IMR-90 (cell line): ENCODE measurements around the genes SMPDL3A and HEY2.

- RRBS = no CpG with 5 or more reads among the region's 6 CpGs
CAGE:
- cytosol, long polyA plus RNA = no peak
- long polyA plus RNA = no peak
- nucleus, long polyA plus RNA = no peak
Observed at GRCh38 chr6:122788155-122788612, 874 bp upstream of the SMPDL3A start.

DNA sequence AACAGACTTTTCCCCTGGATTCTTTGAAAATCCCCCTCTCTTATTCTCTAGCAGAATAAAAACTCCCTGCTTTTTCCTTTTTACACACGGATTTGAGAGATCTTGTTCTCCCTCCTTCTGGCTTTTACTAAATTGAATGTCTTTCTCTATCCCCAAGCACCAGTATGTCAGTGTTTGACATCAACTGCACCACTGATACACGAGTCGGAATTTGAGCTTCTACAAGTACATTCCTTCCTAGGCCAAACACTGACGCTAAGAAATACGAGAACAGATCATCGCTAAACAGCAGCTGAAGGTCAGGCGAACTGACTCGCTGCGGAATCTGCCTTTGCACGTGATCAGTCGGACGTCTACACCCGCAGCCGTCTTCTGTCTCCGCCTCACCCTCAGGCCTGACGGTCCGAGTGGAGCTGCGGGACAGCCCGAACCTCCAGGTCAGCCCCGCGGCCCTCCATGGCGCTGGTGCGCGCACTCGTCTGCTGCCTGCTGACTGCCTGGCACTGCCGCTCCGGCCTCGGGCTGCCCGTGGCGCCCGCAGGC lies at the start of gene SMPDL3A:
SMPDL3A (plus strand) TSS at position 368 of the 543 bp plus-strand sequence.
- RRBS = 2% methylated on average over 5 of the region's 31 CpGs
CAGE:
- cytosol, long polyA plus RNA = start-site peak on the plus strand centred at position 312 of the sequence, 174 bp wide, 37 and 210 reads in 2 replicates
- long polyA plus RNA = no peak
- nucleus, long polyA plus RNA = start-site peak on the plus strand centred at position 366 of the sequence, 72 bp wide, 146 and 393 reads in 2 replicates

GRCh38 chr6:123587566-123587765 lies 49.3 kb downstream of the TRDN start:
- RRBS = no CpG with 5 or more reads among the region's 4 CpGs
CAGE:
- cytosol, long polyA plus RNA = no peak
- long polyA plus RNA = no peak
- nucleus, long polyA plus RNA = no peak

GRCh38 chr6:123802644-123803005 lies 1.0 kb upstream of the NKAIN2 start:
- RRBS = no CpG with 5 or more reads among the region's 11 CpGs
CAGE:
- cytosol, long polyA plus RNA = no peak
- long polyA plus RNA = no peak
- nucleus, long polyA plus RNA = no peak

- RRBS = no CpG with 5 or more reads among the region's 3 CpGs
CAGE:
- cytosol, long polyA plus RNA = no peak
- long polyA plus RNA = no peak
- nucleus, long polyA plus RNA = no peak
Observed at GRCh38 chr6:123967952-123968231, 164.2 kb downstream of the NKAIN2 start.

- RRBS = no CpG with 5 or more reads among the region's 4 CpGs
CAGE:
- cytosol, long polyA plus RNA = no peak
- long polyA plus RNA = no peak
- nucleus, long polyA plus RNA = no peak
Observed at GRCh38 chr6:125356791-125357193, 55.0 kb upstream of the HDDC2 start.

GRCh38 chr6:125745407-125746199 lies 3.8 kb upstream of the HEY2 start:
- RRBS = no CpG with 5 or more reads among the region's 5 CpGs
CAGE:
- cytosol, long polyA plus RNA = no peak
- long polyA plus RNA = no peak
- nucleus, long polyA plus RNA = no peak

- RRBS = no CpG with 5 or more reads among the region's 10 CpGs
CAGE:
- cytosol, long polyA plus RNA = no peak
- long polyA plus RNA = no peak
- nucleus, long polyA plus RNA = no peak
Observed at GRCh38 chr6:125746200-125746515, 3.3 kb upstream of the HEY2 start.

DNA sequence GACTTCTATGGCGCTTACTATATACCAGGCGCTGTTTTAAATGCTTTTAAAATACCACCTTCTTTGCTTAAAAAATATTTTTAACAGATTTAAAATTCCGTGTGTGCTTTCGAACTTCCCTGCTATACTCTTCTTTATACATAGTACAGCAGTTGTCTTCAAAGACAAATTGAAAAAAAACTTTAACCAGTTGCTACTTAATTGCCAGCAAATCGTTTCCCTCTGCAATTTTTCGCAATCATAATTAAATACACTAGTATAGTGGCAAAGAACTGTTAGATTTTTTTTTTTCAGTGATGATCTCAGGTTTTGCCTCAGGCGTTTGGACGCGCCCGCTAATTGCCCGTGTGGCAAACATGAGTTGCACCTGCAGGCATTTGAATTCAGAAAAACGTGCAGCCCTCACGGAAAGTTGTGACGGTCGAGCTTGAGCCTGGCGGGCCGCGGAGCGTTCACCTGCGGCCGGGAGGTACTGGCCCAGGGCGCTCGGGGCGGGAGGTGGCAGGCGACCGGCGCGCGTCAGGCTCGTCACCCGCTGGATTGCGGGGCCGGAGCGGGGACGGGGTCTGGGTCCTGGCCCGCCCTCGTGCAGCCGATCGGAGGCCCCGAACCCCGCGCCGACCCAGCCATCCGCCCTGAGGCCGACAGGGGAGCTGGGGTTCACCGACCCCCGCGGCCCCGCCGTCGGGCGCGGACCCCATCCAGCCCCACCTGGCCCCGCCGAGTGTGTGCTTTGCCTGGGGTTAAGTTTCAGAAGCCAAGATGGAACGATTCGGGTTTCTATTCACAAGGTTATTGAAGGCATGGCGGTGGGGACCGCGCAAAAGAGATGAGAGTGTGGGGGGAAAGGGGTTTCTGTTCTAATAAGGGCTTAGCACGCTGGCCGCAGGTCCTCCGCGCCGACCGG lies 1.9 kb upstream of the HEY2 start:
- RRBS = 3% methylated on average over 13 of the region's 66 CpGs
CAGE:
- cytosol, long polyA plus RNA = no peak
- long polyA plus RNA = no peak
- nucleus, long polyA plus RNA = no peak

- RRBS = 2% methylated on average over 22 of the region's 66 CpGs
CAGE:
- cytosol, long polyA plus RNA = no peak
- long polyA plus RNA = no peak
- nucleus, long polyA plus RNA = no peak
Observed at GRCh38 chr6:125749579-125750272, at the start of gene HEY2. Gene HEY2 (plus strand): TSS chr6:125749632.

DNA sequence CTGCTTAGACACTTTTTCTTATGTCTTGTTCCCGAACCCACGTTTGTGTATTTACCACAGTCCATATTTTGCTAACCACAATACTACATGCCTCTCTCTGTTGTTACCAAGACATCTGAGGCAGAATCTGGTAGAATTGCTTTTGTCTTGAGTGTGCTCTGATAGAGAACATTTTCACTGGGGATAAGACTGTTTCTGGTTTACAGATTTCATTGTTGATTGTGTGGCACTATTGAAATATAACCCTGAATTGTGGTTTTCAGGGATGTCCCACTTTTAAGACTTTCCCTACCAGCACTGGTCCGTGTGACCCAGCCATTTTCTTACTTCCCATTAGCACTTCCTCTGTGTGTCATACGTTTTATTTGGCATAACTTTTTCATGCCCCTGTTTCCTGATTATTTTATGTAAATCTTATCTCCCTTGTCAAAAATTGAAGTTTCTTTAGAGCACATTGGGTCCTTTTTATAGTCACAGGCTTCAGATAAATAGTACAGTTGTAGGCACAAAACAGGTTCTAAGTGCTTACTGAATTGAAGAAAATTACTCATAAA lies 12.2 kb downstream of the NCOA7 start:
- RRBS = no CpG with 5 or more reads among the region's 4 CpGs
CAGE:
- cytosol, long polyA plus RNA = no peak
- long polyA plus RNA = no peak
- nucleus, long polyA plus RNA = no peak

- RRBS = no CpG with 5 or more reads among the region's 4 CpGs
CAGE:
- cytosol, long polyA plus RNA = no peak
- long polyA plus RNA = no peak
- nucleus, long polyA plus RNA = no peak
Observed at GRCh38 chr6:125814918-125815604, 24.3 kb downstream of the NCOA7 start.

- RRBS = no CpG with 5 or more reads among the region's 11 CpGs
CAGE:
- cytosol, long polyA plus RNA = no peak
- long polyA plus RNA = no peak
- nucleus, long polyA plus RNA = no peak
Observed at GRCh38 chr6:125942778-125943542, 13.6 kb upstream of the HINT3 start.

- RRBS = no CpG with 5 or more reads among the region's 1 CpG
CAGE:
- cytosol, long polyA plus RNA = no peak
- long polyA plus RNA = no peak
- nucleus, long polyA plus RNA = no peak
Observed at GRCh38 chr6:125945438-125945864, 11.1 kb upstream of the HINT3 start.

- RRBS = no CpG with 5 or more reads among the region's 2 CpGs
CAGE:
- cytosol, long polyA plus RNA = no peak
- long polyA plus RNA = no peak
- nucleus, long polyA plus RNA = no peak
Observed at GRCh38 chr6:126199400-126199830, 140.5 kb upstream of the CENPW start.

DNA sequence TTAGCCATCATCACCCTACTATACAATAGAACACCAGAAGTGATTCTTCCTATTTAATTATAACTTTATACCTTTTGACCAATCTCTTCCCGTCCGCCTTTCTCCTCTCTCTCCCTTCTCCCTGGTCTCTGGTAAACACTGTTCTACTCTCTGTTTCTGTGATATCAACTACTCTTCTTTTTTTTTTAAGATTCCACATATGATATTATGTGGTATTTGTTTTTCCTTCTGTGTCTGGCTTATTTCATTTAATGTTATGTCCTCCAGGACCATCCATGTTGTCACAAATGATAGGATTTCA lies 19.9 kb upstream of the CENPW start:
- RRBS = no CpG with 5 or more reads among the region's 2 CpGs
CAGE:
- cytosol, long polyA plus RNA = no peak
- long polyA plus RNA = no peak
- nucleus, long polyA plus RNA = no peak

- RRBS = no CpG with 5 or more reads among the region's 4 CpGs
CAGE:
- cytosol, long polyA plus RNA = no peak
- long polyA plus RNA = no peak
- nucleus, long polyA plus RNA = no peak
Observed at GRCh38 chr6:127317003-127317700, 26.3 kb downstream of the ECHDC1 start.

GRCh38 chr6:127343725-127344384 lies 446 bp upstream of the ECHDC1 start:
- RRBS = no CpG with 5 or more reads among the region's 24 CpGs
CAGE:
- cytosol, long polyA plus RNA = no peak
- long polyA plus RNA = no peak
- nucleus, long polyA plus RNA = no peak

GRCh38 chr6:127366177-127366903 lies 22.9 kb upstream of the ECHDC1 start:
- RRBS = no CpG with 5 or more reads among the region's 7 CpGs
CAGE:
- cytosol, long polyA plus RNA = no peak
- long polyA plus RNA = no peak
- nucleus, long polyA plus RNA = no peak

GRCh38 chr6:127518544-127519756 lies 58.0 kb upstream of the C6orf58 start:
- RRBS = 9% methylated on average over 9 of the region's 56 CpGs
CAGE:
- cytosol, long polyA plus RNA = no peak
- long polyA plus RNA = no peak
- nucleus, long polyA plus RNA = no peak